Cardiac fibroblast (primary cell): ENCODE results near the gene UNK.

DNA sequence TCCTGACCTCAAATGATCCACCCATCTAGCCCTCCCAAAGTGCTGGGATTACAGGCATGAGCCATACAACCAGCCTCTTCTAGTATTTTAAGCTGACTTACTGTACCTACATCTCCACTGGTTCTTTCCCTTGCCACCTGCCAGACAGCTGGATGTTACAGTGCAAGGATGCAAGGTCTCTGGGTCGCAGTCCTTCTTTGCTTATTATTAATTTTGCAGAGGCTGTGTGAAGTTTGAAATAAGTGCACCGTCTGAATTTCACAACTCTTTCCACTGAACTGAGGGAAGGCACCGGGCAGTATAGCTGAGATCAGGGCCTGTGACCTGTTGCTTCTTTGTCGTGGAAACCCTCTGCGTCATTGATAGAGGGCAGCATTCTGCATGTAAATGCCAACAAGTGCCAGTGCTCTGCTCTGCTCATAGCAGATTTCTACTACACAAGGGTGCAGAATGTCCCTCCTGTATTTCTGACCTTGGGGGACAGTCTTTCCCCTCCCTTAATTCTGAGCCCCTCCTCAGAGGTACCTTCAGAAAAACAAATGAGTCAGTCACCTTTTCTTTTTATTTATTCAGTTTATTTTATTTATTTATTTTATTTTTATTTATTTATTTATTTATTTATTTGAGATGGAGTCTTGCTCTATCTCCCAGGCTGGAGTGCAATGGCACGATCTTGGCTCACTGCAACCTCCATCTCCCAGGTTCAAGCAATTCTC, 25.9 kb downstream of the CD300LF start:
- RRBS: no CpG with 5 or more reads among the region's 6 CpGs

DNA sequence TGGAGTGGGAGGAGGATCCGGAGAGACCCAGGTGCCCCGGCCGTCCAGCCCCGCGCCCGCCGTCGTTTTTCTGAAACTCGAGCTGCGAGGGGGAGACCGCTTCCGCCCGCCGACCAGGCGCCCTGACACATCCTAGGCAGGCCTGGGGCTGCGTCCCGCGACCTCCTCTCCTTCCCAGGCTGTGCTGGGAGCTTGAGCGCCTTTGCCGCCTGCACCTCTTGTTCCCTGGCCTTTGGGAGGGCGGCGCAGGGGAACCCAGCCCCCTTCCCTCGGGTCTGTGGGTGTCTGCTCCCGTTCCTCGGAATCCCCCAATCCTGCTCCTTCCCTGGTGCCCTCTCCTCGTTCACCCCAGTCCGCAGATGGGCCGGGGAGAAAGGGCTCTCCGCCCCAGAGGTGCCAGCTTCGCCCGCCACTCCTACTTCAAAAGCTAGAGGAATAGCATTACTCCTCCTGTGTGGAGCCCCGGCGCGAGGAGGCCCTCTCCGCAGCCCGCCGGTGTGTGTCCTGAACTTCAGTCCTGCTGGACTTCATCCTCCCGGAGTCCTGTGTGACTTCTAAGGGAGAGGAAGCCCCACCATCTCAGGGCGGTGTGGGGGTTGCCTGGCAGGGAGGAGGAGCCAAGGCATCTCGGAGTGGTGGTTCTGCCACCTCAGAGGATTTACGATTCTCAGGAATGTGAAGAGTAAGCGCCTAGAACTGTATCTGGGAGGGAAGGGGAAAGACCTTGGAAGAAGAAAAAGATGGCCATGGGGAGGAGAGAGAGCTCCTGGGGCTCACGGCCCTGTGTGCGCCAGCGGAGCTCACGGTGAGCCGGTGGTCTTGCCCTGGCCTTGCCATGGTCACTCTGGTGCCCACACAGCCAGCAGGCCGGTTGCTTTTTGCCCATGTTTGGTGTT, 1.1 kb downstream of the NHERF1 start:
- RRBS: 24% methylated on average over 7 of the region's 48 CpGs

- RRBS: no CpG with 5 or more reads among the region's 2 CpGs
Observed at GRCh38 chr17:74758876-74759190, 10.4 kb downstream of the NHERF1 start.

GRCh38 chr17:74770147-74771184, 5.7 kb downstream of the NAT9 start:
- RRBS: no CpG with 5 or more reads among the region's 14 CpGs

GRCh38 chr17:74840892-74841931, 18.5 kb downstream of the GRIN2C start:
- RRBS: no CpG with 5 or more reads among the region's 18 CpGs

DNA sequence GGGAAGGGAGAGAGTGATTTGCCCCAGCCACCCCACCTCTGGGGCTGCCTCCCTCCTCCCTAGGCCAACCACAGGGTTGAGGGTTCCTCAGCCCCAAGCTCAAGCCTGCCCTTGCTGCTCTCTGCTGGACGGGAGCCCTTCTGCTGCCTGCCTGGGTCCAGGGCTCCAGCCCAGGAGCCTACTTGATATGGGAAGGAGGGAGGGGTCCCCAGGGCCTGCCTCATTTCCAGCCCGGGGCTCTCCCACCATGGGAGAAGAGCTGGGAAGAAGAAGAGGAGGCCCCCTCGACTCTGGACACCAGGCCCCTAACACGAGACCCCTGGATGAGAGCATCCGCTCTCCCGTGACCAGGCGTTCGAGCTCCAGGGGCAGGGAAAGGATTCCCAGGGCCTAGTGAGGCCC, 712 bp downstream of the SLC16A5 start:
- RRBS: no CpG with 5 or more reads among the region's 8 CpGs

DNA sequence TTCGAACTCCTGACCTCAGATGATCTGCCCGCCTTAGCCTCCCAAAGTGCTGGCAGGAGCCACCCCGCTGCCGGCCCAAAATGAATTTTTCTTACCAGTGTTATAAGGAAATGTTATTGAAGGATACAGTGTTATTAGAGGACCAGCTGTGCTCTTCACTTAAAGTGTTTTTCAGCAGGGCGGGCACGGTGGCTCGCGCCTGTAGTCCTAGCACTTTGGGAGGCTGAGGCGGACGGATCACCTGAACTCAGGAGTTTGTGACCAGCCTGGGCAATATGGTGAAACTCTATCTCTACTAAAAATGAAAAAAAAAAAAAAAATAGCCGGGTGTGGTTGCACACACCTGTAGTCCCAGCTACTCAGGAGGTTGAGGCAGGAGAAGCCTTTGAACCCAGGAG, 2.5 kb downstream of the NUP85 start:
- RRBS: no CpG with 5 or more reads among the region's 11 CpGs

GRCh38 chr17:75237485-75238680, 23.5 kb downstream of the GGA3 start:
- RRBS: no CpG with 5 or more reads among the region's 20 CpGs

GRCh38 chr17:75240711-75241282, 20.6 kb downstream of the GGA3 start:
- RRBS: no CpG with 5 or more reads among the region's 17 CpGs

GRCh38 chr17:75316441-75316984, 27.3 kb upstream of the SLC25A19 start:
- RRBS: no CpG with 5 or more reads among the region's 4 CpGs

- RRBS: 73% methylated on average over 5 of the region's 20 CpGs
Observed at GRCh38 chr17:75509735-75510521, 5.4 kb downstream of the CASKIN2 start.

- RRBS: no CpG with 5 or more reads among the region's 11 CpGs
Observed at GRCh38 chr17:75513816-75514214, 1.5 kb downstream of the CASKIN2 start.

DNA sequence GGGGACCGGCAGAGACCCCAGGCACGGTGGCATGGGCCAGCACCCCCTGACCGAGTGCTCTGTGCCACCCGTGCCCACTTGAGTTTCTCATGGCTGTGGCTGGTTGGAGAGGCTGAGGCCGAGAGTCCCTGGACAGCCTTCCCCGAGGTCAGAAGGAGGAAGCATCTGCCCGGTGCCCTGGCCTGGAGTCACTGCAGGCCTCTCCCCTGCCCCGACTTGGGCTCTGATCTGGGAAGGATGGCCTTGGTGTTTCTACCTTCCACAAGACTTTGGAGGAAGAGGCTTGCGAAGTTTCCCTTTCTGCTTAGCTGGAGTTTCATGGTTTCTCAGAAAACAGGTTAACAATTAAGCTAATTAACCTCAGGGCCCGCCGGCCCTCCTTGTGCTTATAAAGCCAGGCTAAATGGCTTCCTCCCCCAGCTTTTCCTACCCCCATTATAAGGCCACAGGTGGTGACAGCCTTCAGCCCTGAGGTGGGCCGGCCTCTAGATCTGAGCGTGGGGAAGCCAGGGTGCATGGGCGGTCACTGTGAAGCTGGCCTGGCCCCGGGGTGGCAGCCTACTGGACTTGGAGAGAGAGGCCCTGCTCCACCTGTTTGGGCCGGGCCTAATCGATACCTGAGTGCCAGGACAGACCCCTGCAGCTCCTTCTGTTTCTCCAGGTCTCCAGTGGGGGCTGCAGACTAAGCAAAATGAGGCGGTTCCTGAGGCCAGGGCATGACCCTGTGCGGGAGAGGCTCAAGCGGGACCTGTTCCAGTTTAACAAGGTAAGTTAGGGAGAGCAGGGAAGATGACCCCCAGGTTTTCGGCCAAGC, 17.4 kb downstream of the LLGL2 start:
- RRBS: 56% methylated on average over 5 of the region's 21 CpGs

DNA sequence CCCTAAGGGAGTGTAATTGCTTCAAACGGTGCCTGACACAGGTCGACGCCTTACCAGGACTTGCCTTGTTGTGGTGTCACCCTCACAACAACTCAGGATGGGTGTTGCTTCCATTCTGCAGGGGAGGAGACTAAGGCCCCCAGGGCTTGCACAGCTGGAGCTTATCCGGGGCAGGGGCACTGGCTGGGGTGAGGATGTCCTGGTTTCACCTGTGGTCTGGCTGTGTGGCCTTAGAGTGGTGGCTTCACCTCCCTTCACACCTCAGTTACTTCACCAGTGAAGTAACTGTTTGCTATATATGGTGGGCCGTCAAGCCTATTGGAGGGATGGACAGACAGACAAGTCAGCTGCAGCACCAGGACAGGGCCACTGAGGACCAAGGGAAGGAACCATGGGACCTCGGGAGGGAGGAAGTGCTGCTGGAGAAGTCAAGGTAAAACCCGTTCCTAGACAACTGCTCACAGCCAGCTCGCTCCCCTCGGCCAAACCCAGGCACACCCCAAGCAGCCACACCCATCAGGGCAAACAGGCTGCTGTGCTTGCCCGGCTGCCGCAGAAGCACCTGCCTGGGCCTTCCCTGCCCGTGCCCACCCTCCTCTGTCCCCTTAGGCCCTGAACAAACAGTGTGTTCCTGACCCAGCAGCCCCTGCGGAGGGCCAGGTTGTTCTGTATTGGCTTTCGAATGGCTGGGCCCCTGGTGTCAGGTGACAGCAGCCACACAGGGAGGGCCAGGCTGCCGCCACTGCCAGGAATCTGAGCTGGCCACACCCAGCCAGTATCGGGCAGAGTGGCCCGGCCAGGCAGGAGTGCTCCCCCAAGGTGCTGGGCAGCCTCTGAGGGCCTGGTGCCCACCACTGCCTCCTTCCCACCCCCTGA, 23.6 kb downstream of the LLGL2 start:
- RRBS: no CpG with 5 or more reads among the region's 17 CpGs

- RRBS: no CpG with 5 or more reads among the region's 9 CpGs
Observed at GRCh38 chr17:75565024-75565565, 22.5 kb upstream of the MYO15B start.

DNA sequence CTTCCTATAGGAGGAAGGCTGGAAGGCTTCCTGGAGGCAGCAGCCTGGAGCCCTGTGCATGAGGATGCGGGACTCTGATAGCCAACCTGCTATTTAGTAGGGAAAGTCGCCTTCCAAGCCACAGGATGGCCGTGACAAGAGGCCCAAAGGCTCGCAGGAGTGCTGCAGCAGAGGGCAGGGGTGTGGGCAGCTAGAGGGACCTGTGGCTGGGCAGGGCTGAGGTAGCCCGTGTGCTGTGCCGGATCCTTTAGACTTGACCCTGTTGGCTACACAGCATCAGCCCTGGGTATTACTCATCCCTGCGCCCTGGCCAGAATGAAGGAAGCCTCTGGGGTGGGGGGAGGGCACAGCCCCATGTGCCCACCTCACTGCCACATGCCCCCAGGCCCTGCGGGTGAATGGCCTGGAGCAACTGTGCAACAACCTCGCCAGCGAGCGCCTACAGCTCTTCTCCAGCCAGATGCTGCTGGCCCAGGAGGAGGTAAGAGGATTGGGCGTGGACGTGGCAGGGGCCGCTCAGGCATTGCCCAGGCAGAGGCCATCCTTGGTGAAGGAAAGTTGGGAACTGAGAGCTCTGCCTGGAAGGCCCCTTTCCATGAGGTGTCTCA, 8.6 kb downstream of the MYO15B start:
- RRBS: no CpG with 5 or more reads among the region's 14 CpGs

DNA sequence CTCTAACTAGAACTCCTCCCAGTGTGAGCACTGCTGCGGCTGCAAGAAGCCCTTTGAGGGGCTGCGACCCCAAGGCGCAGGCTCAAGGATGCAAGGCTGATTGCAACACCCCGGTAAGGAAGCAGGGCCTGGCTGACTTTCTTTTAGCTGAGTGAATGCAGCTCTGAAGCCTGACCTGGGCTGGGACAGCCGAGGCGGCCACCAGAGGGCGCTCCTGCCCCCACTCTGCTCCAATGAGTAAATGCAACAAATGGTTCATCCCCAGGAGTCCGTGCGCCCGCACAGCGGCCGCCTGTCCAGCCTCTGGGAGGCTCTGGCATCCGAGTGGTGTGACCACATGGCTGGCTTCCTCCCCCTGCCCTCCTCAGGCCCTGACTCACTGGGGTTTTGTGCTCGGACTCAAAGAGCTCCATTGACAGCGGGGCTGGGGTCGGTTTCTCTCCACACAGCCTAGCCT, 315 bp upstream of the SMIM5 start:
- RRBS: no CpG with 5 or more reads among the region's 16 CpGs

- RRBS: no CpG with 5 or more reads among the region's 22 CpGs
Observed at GRCh38 chr17:75693365-75694454, 26.6 kb downstream of the SAP30BP start.

- RRBS: 1% methylated on average over 11 of the region's 70 CpGs
Observed at GRCh38 chr17:75784488-75785359, at the start of gene UNK. Gene UNK, plus strand, starts transcription at chr17:75784806.